ENCODE measurements around the genes TNFAIP2 and TRMT61A.

DNA sequence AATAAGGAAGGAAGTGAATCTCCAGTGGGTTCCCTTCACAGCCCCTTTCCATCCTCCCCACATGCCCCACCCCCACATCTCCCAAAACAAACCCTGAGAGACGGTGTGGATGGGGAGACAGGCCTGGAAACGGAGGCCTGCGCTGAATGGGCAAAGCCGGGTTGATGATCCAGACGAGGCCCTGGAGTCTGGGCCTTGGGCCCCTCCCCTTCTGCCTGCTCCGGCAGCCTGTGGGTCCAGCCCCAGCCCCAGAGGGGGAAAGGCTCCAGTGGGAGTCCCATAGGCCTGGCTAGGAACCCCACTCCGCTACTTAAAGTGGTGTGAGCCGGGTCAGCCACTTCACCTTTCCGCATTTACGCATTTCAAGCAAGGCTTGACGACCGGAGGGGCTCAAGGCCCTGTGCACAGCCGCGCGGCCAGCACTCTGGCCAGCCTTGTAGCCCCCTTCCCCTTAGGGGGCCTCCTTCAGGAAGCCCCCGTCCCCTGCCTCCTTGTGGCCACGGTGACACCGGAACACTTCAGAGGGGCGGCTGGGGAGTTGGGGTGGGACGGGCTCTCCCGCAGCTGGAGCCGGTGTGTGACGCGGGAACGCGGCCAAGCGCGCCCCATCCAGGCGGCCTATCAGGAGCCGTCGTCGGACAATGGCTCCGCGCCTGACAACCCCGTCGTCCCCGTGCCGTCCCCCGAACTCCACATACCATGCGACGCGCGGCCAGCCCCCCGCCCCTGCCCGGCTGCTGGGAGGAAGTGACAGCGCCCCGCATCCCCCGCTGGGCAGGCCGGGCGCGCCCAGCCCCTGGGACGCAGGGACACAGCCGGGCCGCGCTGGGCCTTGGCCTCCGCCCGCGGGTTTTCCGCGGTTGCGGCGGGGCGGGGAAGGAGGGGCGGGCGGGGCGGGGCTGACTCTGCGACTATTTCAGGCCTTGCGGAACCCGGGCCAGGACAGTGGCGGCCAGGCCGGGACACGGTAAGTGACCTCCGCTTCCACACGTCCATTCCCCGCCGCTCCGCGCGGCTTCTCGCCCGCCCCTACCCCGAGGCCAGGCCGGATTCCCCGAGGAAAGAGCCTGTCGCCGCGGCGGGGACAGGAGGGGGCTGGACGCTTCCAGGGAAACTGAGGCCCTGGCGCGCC, at the start of gene TNFAIP2:
Gene TNFAIP2, plus strand, starts transcription at position 945 of the 1,132 bp plus-strand sequence.
- RRBS, result 93% methylated on average over 42 of the region's 91 CpGs
CAGE:
- cytosol, long polyA plus RNA, result no peak
- long polyA plus RNA, result no peak
- nucleus, long polyA plus RNA, result no peak

GRCh38 chr14:103206753-103207482, 83.7 kb downstream of the TNFAIP2 start:
- RRBS, result 10% methylated on average over 4 of the region's 35 CpGs
CAGE:
- cytosol, long polyA plus RNA, result no peak
- long polyA plus RNA, result no peak
- nucleus, long polyA plus RNA, result no peak

- RRBS, result no CpG with 5 or more reads among the region's 16 CpGs
CAGE:
- cytosol, long polyA plus RNA, result no peak
- long polyA plus RNA, result no peak
- nucleus, long polyA plus RNA, result no peak
Measured at GRCh38 chr14:103465341-103466671, 56.8 kb downstream of the CKB start.

GRCh38 chr14:103518179-103518542, 4.5 kb downstream of the CKB start:
- RRBS, result no CpG with 5 or more reads among the region's 6 CpGs
CAGE:
- cytosol, long polyA plus RNA, result no peak
- long polyA plus RNA, result no peak
- nucleus, long polyA plus RNA, result no peak

DNA sequence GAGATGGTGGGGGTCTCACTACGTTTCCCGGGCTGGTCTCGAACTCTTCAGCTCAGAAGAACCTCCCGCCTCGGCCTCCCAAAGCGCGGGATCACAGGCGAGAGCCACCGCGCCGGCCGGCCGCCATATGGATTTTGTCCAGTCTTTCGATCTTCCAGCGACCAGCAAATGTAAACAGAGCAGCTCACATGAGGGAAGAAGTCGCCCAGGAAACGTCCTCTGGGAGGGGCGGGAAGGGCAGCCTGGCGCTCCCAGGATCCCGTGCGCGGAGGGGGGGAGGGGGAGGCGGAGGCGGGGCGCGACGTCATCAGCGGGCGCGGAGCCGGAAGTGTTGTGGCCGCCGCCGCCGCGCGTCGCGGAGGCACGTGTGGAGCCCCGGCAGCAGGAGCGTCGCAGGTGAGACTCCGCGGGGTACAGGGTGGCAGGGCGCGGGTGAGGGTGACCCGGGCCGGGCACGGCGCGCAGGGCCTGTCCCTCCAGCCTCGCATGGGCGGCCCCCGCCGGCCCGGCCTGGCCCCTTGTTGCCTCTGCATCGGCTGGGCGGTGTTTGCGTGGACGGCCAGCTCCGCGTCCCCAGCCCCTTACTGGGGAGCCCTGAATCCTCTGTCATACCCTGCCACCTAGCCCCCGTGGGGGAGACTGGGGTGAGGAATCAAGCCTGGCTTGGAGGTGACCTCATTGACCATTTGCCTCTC, at the start of gene TRMT61A:
Gene TRMT61A, plus strand, starts transcription at position 331 of the 695 bp plus-strand sequence.
- RRBS, result 1% methylated on average over 26 of the region's 64 CpGs
CAGE:
- cytosol, long polyA plus RNA, result no peak
- long polyA plus RNA, result no peak
- nucleus, long polyA plus RNA, result no peak

DNA sequence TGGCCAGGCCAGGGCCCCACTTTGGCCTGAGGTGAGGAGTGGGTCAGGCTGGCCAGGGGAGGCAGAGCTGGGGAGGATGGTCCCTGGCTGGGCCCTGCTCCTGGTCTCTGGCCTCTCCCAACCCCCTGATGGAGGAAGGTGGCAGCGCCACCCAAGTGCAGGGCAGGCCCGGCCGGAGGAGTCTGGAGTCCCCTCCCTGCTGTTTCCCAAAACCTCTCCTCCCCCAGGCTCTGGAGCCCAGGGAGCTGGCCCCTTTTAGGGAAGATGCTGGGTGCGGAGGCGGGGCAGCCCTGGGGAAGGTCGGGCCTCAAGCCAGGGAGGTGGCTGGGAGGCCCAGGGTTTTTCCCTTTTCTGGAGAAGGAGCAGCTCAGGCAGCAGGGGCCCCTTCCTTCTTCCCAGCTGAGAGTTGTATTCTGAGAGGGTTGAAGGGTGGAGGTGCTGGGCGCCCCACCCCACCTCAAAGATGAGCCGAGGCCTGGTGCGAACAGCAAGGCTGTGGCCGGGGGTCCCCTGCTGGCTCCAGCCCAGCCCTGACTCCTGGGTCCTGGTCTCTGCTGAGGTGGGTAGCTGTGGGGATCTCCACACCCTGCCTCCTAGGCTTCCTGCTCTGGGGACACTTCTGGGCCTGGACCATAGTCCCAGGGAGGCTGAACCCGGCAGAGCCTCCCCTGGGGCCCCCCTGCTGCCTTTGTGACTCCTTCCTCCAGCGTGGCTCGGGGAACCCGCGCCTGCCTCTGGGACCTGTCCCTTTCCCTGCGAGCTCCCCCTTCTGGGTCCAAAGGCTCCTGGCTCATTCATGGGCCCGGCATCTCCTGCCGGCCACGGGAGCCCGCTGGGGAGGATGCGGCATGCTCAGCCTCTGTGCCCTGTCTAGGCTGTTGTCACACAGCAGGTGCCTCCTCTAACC, 4.2 kb downstream of the TRMT61A start:
- RRBS, result no CpG with 5 or more reads among the region's 21 CpGs
CAGE:
- cytosol, long polyA plus RNA, result no peak
- long polyA plus RNA, result no peak
- nucleus, long polyA plus RNA, result no peak

DNA sequence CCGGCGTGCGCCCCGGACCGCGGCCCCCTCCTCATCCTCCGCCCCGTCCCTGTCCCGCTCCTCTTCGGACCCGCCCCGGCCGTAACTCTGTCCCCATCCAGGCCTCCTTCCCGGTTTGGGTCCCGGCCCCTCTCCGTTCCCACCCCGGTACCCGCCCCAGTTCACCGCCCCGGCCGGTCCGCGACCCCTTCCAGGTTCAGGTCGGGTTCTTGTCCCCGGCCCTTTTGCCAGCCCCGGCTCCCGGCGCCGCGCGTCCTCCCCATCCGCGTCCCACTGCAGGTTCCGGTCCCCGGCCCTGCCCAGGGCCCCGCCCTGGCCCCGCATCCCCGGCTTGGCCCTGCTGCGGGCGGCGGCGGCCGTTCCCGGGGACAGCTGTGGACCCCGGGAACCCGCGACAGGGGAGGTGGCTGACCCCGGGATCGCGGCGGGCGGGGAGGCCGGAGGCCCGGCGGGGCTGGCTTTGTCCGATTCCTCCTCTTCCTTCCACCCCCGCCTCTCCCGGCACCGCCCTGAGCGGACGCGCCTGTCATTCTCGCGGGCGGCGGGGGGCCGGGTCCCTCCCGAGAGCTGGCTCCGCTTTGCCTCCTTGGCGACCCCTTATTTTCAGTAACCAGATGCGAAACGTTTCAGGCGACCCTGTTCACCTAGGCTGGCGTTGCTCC, 623 bp downstream of the KLC1 start:
- RRBS, result 2% methylated on average over 42 of the region's 74 CpGs
CAGE:
- cytosol, long polyA plus RNA, result no peak
- long polyA plus RNA, result no peak
- nucleus, long polyA plus RNA, result no peak

- RRBS, result 100% methylated on average over 1 of the region's 4 CpGs
CAGE:
- cytosol, long polyA plus RNA, result no peak
- long polyA plus RNA, result no peak
- nucleus, long polyA plus RNA, result no peak
Measured at GRCh38 chr14:103677278-103677563, 38.0 kb downstream of the XRCC3 start.

- RRBS, result no CpG with 5 or more reads among the region's 25 CpGs
CAGE:
- cytosol, long polyA plus RNA, result no peak
- long polyA plus RNA, result no peak
- nucleus, long polyA plus RNA, result no peak
Measured at GRCh38 chr14:103718377-103719120, 2.9 kb downstream of the ZFYVE21 start.

DNA sequence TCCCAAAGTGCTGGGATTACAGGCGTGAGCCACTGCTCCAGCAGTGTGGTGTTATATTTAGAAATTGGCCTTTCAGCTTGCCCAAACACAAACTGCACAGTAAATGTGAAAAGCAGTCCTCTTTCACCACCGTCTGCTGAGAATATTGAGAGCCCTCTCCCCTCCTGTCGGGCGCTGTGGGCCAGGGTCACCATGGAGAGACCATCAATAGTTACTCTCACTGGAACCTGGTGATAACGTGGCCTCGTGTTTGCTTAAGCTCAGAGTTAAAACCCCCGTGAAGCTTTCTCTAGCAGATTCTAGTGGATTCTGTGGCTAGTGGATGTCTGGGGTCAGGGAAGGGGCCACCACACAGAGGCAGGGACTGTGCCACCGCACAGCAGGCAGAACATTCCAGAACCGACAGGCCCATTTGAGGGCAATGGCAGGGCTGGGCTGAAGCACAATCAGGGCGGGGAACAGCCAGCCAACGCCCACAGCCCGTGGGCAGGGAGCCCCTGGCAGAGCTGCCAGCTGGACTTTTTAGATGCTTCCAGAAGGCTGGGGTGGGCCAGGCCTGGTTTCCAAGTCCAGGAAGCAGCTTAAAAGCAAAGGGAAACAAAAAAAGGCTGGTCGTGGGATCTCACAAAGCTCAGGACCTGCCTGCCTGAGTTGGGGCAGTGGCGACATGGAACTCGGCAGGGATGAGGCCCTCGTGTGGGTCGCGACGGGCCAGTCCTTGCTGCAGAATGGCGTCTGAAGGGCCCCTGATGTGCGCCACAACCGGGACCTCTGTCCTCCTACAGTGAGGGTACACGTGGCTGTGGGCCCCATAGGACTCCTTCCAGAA, 7.5 kb downstream of the ZFYVE21 start:
- RRBS, result no CpG with 5 or more reads among the region's 23 CpGs
CAGE:
- cytosol, long polyA plus RNA, result no peak
- long polyA plus RNA, result no peak
- nucleus, long polyA plus RNA, result no peak

- RRBS, result 95% methylated on average over 9 of the region's 29 CpGs
CAGE:
- cytosol, long polyA plus RNA, result no peak
- long polyA plus RNA, result no peak
- nucleus, long polyA plus RNA, result no peak
Measured at GRCh38 chr14:103881191-103882112, 34.1 kb upstream of the PPP1R13B start.

DNA sequence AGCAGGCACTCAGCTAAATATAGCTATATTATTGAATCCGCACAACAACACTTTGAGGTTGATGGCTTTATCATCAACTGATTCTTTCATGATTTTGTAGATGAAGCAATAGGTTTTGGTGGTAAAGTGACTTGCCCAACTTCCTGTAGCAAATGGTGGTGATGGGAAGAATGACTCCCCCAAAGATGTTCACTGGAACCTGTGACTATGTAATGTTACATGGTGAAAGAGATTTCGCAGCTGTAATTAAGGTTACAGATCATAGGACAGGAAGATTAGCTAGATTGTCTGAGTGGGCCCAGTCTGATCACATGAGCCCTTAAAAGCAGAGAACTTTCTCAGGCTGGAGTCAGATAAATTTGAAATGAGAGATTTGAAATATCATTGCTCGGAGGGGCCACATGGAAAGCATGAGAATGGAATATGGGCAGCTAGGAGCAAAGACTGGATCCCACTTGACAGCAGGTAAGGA, 3.3 kb downstream of the TDRD9 start:
- RRBS, result no CpG with 5 or more reads among the region's 3 CpGs
CAGE:
- cytosol, long polyA plus RNA, result no peak
- long polyA plus RNA, result no peak
- nucleus, long polyA plus RNA, result no peak

- RRBS, result 78% methylated on average over 5 of the region's 29 CpGs
CAGE:
- cytosol, long polyA plus RNA, result no peak
- long polyA plus RNA, result no peak
- nucleus, long polyA plus RNA, result no peak
Measured at GRCh38 chr14:104282589-104283436, 144.4 kb downstream of the KIF26A start.

DNA sequence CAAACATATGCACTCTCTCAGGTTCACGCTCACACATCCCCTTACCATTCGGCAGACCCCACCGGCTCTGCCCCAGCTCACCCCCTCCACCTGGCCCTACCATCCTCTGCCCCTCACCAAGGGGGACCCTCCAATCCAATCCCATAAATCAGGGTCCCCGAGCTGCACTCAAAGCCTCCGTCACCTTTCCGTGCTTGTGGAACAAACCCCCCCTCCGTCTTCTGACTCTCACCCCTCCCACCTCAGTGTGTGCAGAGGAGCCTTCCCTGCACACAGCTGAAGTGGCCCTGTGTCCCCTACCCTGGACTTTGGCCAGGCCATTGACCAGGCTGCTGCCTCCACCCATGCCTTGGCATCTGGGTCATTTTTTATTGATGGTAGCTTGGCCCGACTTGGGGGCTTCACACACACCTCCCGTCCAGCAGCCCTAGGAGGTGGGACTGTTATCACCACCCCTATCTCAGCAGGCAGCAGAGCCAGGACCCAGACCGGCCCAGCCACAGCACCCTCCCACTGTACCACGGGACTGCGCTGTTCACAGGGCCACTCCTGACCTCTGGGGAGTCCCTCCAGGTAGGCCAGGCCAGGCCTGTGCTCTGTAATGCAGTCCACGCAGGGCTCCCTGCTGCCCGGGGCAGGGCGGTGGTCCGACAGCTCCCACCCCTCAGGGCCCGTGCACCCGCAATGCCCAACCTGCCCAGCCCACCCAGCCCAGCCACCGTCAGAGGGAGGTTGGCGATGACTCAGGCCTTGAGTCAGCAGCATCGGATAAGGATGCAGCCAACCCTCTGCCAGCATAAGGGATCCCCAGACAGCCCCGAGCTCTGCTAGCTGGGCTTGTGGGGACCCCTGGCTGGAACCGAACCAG, 9.3 kb upstream of the INF2 start:
- RRBS, result no CpG with 5 or more reads among the region's 23 CpGs
CAGE:
- cytosol, long polyA plus RNA, result no peak
- long polyA plus RNA, result no peak
- nucleus, long polyA plus RNA, result no peak

DNA sequence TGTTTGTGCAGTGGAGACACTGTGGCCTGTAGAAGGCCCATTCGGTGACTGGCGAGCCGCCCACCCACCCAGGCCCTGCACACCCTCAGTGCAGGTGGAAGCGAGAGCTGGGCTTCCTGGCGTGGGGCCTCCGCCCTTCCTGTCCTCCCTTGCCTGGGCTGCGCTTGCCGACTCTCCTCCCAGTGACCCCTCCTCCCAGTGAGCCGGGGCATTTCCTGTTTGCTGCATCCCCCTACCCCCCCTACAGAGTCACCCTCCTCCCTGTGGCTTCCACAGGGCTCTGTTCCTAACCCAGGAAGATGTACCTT, 5.9 kb downstream of the INF2 start:
- RRBS, result no CpG with 5 or more reads among the region's 9 CpGs
CAGE:
- cytosol, long polyA plus RNA, result no peak
- long polyA plus RNA, result no peak
- nucleus, long polyA plus RNA, result no peak

DNA sequence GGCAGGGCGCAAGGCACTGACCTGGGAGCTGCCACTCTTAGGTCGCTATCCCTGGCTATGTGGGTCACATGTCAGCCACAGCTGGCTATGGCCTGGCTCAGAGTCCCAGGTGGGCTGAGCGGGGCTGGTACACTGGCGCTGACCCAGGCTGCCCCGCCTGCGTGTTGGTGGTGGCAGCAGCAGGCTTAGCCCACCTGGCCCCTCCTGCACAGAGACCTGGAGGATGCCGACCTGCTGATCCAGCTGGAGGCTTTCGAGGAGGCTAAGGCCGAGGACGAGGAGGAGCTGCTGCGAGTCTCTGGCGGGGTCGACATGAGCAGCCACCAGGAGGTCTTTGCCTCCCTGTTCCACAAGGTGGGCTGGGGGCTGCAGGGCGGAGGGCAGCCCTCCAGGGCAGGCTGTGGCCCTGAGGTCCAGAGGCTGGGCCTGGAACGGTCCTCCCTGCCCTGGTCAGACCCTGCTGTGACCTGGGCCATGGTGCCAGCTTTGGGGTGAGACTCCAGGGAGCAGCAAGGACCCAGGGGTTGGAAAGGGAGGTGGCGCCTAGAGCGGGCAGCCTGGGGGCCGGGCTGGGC, 16.5 kb downstream of the INF2 start:
- RRBS, result 100% methylated on average over 1 of the region's 18 CpGs
CAGE:
- cytosol, long polyA plus RNA, result no peak
- long polyA plus RNA, result no peak
- nucleus, long polyA plus RNA, result no peak

DNA sequence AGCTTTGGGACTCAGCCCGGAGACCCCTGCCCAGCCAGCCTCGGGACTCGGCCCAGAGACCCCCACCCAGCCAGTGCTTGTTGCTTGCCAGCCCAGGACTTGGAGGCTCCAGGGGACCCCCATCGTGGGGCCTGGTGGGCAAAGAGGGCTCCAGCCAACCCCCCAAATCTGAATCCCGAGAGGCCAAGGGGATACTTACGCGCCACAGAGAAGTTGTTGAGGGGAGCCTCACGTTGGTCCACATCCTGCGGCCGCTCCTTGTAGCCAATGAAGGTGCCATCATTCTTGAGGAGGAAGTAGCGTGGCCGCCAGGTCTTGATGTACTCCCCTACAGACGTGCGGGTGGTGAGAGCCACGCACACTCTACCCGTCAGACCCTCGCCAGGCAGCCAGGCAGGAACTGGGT, 15.7 kb downstream of the AKT1 start:
- RRBS, result no CpG with 5 or more reads among the region's 17 CpGs
CAGE:
- cytosol, long polyA plus RNA, result no peak
- long polyA plus RNA, result no peak
- nucleus, long polyA plus RNA, result no peak

DNA sequence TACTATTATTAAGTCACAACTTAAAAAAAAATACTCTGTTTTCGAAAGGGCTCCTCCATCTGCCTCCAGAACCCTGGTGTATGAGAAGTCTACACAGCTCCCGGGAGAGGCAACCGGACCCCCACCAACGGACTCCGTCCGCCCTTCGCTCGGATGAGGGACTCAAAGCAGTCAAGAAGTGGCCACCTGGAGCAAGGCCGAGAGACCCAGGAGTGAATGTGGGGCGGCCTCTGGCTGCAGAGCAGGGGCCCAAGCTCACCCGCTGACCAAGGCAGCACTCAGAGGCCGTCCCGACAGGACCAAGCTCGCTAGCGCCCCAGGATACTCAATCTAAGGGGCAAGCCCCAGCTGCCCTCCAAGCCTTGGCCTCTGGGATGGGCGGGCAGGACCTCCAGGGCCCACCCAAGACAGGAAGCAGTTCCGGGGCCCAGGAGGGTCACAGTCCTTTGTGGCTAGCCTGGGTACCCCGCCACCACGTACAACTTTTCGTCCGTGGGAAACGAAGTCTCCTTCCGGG, 959 bp downstream of the AKT1 start:
- RRBS, result 2% methylated on average over 5 of the region's 23 CpGs
CAGE:
- cytosol, long polyA plus RNA, result no peak
- long polyA plus RNA, result no peak
- nucleus, long polyA plus RNA, result no peak

DNA sequence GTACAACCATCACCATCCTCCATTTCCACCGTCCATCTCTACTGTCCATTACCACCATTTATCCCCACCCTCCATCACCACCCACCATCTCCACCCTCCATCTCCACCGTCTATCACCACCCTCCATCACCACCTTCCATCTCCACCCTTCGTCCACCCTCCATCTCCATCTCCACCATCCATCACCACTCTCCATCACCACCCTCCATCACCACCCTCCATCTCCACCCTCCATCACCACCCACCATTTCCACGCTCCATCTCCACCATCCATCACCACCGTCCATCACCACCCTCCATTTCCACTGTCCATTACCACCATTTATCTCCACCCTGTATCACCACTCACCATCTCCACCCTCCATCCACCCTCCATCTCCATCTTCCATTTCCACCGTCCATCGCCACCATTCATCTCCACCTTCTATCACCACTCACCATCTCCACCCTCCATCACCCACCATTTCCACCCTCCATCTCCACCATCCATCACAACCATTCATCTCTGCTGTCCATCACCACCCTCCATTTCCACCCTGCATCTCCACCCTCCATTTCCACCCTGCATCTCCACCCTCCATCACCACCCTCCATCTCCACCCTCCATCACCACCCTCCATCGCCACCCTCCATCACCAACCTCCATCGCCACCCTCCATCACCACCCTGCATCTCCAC, 6.2 kb upstream of the CEP170B start:
- RRBS, result no CpG with 5 or more reads among the region's 9 CpGs
CAGE:
- cytosol, long polyA plus RNA, result no peak
- long polyA plus RNA, result no peak
- nucleus, long polyA plus RNA, result no peak

GRCh38 chr14:104864700-104865016, 410 bp upstream of the CEP170B start:
- RRBS, result 4% methylated on average over 16 of the region's 30 CpGs
CAGE:
- cytosol, long polyA plus RNA, result no peak
- long polyA plus RNA, result no peak
- nucleus, long polyA plus RNA, result no peak

Measured in SK-N-SH (cell line).